AG10803 (cell line): Measurements from ENCODE around the genes SEM1, TAC1 and TRRAP.

DNA sequence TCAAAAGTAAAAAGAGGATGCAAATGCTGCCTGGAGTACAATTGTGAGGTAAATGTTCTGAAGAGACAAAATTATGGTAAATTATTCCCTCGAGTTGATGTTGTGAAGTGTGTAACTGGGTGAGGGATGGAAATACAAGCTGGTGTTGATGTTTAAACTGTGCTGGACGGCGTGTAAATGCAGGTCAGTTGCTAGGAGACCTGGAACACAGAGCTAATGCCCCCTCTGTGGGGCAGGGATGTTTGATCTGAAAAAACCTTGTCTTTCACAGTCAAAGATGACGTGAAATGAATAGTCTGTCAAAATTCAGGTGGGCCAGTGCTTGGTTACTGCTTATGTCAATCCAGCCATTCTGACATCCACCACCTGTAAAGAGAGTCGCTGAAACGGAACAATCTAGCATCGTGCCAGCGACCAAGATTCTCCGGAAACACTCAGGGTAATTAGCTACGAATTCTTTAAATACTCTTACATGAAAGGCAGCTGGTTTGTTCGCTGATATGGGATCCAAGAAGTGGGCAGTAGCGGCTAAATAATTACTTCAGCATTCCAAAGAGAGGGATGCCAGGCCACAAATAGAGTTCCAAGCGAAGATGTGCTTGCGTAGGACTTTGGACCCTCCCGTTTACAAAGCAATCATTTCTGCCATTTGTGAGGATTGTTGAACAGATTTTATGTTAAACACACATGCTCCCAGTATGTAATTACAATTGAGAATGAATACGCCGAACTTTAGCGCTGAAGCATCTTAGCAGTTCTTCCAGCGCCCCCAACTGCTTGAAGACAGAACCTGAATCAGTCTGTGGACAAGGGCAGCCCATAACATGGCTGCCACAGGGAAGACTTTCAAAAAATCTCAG is 7.4 kb upstream of the ASB4 start:
- RRBS, result no CpG with 5 or more reads among the region's 19 CpGs

GRCh38 chr7:95549602-95550612 is 46.4 kb downstream of the PDK4 start:
- RRBS, result no CpG with 5 or more reads among the region's 9 CpGs

- RRBS, result no CpG with 5 or more reads among the region's 5 CpGs
Measured at GRCh38 chr7:95582034-95582905, 14.0 kb downstream of the PDK4 start.

- RRBS, result no CpG with 5 or more reads among the region's 2 CpGs
Measured at GRCh38 chr7:95591048-95591825, 5.1 kb downstream of the PDK4 start.

- RRBS, result no CpG with 5 or more reads among the region's 5 CpGs
Measured at GRCh38 chr7:95628711-95629546, 32.6 kb upstream of the PDK4 start.

DNA sequence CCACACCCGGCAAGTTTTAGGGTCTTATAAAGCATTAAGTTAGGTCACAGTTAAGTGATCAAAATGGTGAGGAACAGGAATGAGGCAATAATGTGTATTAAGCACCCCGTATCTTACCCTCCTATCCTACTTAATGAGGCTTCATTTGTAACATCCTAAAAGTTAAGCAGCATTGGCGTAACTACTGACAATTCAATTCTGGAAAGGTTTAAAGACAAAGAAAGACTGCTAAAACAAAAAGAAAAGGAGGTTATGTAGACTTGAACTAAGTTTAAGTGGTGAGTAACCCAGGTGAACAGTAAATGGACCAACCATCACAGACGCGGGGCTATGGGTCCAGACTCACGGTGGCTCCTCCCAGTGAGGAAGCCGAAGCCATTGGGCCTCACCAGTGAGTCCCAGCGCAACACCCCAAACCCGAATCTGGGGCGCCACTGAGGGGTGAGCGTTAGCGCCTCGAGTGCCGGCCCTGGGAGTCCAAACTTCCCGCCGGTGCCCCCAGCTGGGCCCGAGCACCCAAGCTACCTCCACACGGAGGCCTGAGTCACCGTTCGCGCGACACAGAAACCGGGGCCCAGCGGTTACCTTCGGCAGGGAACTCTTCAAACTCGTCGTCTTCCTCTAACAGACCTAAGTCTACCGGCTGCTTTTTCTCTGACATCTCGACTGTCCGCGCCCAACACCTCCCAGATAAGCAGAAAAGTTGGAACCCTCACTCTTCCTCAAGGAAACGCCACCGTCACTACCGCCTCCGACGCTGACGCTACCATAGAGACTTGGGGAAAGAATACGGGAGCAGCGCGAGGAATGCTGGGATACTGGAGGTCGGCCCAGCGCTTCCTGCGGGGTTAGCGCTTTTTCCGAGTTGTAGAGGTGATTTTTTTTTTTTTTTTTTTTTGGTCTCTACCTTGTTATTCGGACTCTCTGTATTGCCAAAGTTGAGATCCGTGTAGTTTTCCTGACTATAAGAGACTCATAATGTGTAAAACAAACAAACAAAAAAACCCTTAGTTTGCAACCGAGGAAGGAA is at the start of gene SEM1:
Gene SEM1 (minus strand): TSS at position 744 of the 1,030 bp plus-strand sequence.
- RRBS, result under 1% methylated on average over 12 of the region's 48 CpGs

- RRBS, result no CpG with 5 or more reads among the region's 43 CpGs
Measured at GRCh38 chr7:97021657-97022288, 2.9 kb downstream of the DLX5 start.

- RRBS, result no CpG with 5 or more reads among the region's 50 CpGs
Measured at GRCh38 chr7:97731766-97732294, at the start of gene TAC1. TSS of gene TAC1 (plus strand) at chr7:97732086.

DNA sequence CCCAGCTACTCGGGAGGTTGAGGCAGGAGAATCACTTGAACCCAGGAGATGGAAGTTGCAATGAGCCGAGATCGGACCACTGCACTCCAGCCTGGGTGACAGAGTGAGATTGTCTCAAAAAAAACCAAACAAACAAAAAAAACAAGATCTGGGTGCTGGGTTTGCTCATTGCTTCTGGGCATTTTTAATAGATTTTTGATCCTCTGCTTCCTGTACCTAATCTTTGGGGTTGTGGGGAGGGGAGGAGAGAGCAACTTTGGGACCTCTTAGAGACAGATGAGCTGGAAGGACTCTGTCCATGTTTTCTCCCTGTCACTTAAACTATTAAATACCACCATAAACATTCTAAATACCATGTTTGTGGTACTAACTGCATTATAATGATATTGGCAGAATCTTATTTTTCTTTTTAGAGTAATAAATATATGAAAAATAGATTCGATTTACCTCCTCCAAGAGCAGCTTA is 11.2 kb downstream of the LMTK2 start:
- RRBS, result no CpG with 5 or more reads among the region's 4 CpGs

DNA sequence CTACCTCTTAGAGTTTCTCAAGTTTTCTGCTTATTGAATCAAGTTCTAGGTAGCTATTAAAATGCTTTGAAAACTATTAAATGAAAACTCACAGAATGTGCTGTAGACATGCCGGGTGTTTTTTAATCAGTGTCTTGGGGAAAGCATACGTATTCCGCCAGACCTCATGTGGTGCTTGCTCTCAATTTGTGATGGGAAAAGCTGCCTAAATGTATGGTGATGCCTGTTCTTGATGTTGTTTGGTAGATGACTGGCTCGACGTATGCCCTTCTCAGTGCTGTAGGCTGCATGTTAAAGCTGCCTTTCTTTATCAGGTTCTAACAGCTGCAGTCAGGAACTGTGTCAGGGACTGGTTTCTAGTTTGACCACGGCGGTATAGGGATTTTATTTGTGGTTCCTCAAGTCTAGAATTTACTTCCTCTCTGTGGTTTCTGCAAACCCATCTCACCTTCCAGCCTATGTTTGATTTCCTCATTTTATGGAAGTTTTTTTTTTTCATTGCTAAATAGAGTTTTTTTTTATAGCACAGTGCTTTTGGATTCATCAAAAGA is 26.4 kb downstream of the LMTK2 start:
- RRBS, result no CpG with 5 or more reads among the region's 7 CpGs

- RRBS, result no CpG with 5 or more reads among the region's 5 CpGs
Measured at GRCh38 chr7:98276188-98276841, 5.2 kb upstream of the BRI3 start.

DNA sequence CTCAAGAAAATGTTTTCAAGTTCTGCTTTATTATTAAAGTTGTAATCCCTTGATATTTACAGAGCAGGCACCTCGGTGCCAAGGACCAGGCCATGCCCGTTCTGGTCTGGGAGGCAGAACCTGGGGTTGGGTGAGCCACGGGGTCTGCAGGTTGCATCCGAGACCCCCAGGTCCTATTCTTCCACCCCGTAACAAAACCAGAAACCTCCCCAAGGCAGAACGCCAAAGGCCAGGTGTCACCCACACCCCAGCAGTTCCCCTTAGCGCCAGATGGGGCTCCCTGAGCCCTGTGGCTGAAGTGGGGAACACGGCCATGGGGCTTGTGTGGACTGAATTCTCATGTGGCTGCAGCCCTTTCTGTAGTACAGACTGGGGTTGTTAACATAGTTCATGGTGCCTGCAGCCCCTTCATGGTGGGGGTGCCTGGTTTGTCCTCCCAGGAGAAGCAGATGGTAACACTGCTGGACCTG is 10.2 kb downstream of the BRI3 start:
- RRBS, result no CpG with 5 or more reads among the region's 8 CpGs

DNA sequence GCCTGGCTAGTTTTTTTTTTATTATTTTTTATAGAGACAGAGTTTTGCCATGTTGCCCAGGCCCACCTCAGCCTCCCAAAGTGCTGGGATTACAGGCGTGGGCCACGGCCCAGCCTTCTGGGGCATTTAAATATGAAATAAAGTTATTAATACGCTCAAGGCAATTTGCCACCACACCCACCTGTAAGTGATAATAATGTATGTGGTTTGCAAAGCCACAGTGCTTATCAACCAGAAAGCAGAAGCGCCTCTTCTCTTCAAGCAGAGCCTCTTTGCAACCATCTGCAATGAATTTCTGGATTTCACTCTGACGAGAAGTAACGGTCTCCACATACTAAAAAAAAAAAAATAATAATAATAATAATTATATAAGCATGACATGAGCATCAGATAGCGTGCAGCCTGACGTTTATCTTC is 33.8 kb downstream of the BRI3 start:
- RRBS, result no CpG with 5 or more reads among the region's 8 CpGs

- RRBS, result no CpG with 5 or more reads among the region's 5 CpGs
Measured at GRCh38 chr7:98357643-98357923, 43.3 kb downstream of the BAIAP2L1 start.

DNA sequence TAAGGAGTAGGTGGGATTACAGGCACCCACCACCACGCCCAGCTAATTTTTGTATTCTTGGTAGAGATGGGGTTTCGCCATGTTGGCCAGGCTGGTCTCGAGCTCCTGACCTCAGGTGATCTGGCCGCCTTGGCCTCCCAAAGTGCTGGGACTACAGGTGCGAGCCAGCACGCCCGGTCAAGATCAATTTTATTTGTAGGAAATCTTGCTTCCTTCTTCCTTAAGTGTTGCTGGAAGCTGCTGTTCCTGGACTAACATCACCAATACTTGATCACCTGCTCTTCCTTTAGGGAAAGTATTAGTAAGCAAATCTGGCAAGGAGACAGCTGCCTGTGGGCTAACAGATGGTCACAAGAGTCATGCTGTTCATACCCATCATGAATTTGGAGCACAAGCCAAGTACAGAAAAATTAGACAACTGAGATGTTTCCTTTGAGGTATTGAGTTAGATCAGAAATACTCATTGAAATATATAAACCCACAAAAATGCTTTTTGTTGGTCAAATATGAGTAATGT is 28.0 kb downstream of the BAIAP2L1 start:
- RRBS, result no CpG with 5 or more reads among the region's 7 CpGs

GRCh38 chr7:98419742-98420003 is 18.8 kb upstream of the BAIAP2L1 start:
- RRBS, result no CpG with 5 or more reads among the region's 5 CpGs

DNA sequence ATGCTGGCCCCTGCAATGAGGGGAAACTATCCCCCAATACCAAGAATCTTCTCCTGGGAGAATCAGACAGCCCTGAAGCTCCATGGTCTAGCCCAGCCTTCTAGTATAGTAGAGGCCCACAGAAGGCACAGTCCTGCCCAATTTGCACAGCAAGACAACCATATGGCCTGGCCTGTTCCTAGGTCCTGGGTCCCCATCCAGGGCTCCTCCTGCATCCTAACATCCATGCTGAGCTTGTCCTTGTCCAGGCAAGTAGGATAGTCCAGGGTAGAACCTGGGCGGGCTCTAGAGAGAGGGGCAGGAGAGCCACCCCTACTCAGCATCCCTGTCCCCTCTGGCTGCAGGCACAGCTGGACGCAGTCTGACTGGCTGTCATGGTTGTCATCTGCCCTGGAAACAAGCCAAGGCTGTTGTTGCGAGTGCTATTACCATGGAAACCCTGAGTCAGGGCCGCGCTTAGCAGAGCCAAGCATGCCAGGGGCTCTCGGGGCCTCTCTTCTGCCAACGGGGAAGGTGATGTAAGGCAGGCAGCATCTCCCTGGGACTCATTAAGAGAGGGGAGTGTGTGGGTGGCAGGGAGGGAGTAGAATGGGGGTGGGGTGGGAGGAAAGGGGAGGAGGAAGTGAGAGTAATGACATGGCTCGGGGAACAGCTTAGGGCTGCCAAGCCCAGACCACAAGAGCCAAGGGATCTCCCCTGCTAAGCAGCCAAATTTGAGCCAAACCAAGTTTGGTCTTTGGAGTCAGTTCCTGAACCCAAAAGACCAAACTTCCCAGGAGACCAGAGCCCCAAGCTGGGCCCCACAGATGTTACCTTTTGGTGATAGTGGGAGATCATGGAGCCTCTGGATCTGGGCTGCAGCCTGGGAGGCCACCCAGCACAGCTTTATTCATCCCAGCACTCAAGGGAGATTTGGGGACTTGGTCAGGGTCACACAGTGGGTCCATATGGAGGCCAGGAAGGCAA is 67.7 kb downstream of the TMEM130 start:
- RRBS, result no CpG with 5 or more reads among the region's 8 CpGs

- RRBS, result no CpG with 5 or more reads among the region's 13 CpGs
Measured at GRCh38 chr7:98867096-98867960, 2.5 kb downstream of the TMEM130 start.

- RRBS, result 1% methylated on average over 64 of the region's 141 CpGs
Measured at GRCh38 chr7:98878137-98879494, at the start of gene TRRAP. TSS of gene TRRAP (plus strand) at chr7:98878532.

GRCh38 chr7:98917986-98918498 is 39.7 kb downstream of the TRRAP start:
- RRBS, result no CpG with 5 or more reads among the region's 11 CpGs